ENCODE measurements around a stretch of chr4.

GRCh38 chr4:155495749-155495984 lies 118.9 kb upstream of the MAP9 start:
- PRO-cap, result no peak

DNA sequence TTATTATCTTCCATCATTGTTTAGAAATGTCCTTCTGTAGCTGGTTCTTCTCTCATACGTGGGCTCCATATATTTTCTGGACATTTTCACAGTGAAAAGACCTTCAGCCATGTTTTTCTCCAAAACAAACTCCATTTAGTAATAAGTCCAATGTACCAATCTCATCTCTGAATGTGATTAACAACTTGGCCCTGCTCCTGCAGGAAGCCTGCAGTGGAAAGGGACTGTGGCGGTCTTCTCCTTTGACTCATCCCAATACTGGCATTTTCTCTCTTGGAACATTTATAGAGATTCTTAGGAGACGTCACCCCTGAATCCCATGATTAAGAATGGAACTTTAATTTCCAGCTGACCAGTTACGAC lies 96.6 kb upstream of the GUCY1A1 start:
- PRO-cap, result no peak

DNA sequence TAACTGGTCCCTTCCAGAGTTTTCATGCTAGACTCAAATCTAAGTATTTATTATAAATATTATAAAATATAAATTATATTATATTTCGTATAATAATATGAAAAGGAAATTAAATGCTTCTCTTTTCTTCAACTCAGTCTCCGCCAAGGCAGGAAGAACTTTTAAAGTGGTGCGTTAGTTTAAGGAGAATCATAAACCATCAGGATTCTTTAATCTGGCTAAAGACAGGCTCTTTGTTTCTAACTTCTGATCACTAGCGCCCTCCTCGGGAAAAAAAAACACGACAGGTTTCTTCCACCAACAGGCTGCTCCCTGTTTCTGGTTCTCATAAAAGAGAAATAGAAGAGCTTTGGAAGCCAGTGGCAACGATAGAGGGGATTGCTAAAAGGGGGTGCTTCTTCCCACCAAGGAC lies 654 bp downstream of the CTSO start:
- PRO-cap, result no peak

DNA sequence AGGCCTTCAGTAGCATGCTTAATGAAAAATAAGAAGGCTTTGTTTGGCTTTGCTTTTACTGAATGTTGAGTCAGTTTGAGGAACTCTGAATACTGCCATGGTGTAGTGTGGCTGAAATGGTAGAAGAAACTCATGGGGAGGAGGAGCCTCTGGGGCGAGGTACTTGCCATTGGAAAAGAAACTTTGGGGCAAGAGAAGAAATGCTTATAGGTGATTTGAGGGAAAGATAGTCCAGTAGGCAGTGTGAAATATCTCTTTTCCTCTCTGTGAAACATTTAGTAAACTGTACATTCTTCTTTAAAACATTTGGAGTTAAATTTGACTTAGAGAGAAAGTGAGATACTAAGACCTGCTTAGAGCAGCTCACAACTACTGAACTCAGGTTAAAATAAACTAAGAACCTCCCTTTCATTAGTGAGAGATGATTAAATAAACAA lies 361.7 kb downstream of the PDGFC start:
- PRO-cap, result no peak

DNA sequence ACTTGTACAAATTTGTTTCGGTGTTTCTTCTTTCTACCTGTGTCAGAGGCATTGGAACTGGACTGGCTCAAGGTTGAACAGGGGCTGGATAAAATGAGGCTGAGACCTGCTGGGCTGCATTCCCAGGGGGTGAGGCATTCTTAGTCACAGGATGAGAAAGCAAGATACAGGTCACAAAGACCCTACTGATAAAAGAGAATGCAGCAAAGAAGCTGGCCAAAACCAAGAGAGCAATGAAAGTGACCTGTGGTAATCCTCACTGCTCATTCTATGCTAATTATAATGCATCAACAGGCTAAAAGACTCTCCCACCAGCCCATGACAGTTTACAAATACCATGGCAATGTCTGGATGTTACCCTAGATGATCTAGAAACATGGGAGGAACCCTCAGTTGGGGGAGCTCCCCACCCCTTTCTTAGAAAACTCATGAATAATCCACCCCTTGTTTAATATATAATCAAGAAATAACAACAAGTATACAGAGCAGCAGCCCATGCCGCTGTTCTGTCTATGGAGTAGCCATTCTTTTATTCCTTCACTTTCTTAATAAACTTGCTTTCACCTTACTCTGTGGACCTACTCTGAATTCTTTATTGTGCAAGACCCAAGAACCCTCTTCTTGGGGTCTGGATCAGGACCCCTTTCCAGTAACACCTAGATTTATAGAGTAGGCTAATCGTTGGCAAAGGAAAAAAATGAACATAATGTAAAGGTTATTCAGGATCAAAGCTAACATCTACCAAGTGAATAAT lies 77.9 kb downstream of the GASK1B start:
- PRO-cap, result no peak

GRCh38 chr4:158161206-158162193 lies 11.3 kb downstream of the GASK1B start:
- PRO-cap, result no peak

GRCh38 chr4:158524050-158524640 lies 2.5 kb downstream of the RXFP1 start:
- PRO-cap, result no peak

DNA sequence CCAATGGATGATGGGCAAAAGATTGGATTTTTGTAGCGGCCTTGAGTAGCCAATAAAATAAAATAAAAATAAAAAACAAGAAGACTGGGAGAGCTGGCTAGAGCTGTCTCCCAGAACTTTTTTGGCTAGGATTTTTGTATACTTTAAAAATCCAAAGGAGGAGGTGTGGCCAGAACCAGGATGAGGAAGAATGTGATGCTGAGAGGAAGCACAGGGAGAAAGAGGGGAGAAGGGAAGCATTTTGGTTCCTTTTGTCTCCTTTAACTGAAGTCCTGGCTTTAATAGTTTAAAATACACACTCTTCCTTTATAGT lies 2.0 kb upstream of the FNIP2 start:
- PRO-cap, result no peak

- PRO-cap, result no peak
Observed at GRCh38 chr4:158802780-158803696, 34.2 kb downstream of the FNIP2 start.

- PRO-cap, result no peak
Observed at GRCh38 chr4:158808425-158808988, 39.7 kb downstream of the FNIP2 start.

- PRO-cap, result bidirectional peak, plus-strand start at chr4:158811941, minus-strand start at chr4:158811882
Observed at GRCh38 chr4:158811380-158812177, 42.8 kb downstream of the FNIP2 start.

DNA sequence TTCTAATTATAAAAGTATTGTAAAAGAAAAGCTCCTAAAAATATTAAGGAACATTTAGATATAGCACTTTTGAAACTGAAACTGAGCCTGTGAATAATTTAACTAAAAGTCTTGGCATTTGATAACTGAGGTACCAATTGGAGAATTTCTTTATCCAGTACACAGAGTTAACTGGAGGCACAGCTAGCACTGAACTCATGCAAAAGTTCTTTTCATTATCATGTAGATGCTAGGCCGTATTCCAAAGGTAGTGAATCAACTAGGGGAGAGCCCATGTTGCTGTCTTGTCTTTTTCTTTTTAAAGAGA lies 76.3 kb downstream of the FNIP2 start:
- PRO-cap, result no peak

DNA sequence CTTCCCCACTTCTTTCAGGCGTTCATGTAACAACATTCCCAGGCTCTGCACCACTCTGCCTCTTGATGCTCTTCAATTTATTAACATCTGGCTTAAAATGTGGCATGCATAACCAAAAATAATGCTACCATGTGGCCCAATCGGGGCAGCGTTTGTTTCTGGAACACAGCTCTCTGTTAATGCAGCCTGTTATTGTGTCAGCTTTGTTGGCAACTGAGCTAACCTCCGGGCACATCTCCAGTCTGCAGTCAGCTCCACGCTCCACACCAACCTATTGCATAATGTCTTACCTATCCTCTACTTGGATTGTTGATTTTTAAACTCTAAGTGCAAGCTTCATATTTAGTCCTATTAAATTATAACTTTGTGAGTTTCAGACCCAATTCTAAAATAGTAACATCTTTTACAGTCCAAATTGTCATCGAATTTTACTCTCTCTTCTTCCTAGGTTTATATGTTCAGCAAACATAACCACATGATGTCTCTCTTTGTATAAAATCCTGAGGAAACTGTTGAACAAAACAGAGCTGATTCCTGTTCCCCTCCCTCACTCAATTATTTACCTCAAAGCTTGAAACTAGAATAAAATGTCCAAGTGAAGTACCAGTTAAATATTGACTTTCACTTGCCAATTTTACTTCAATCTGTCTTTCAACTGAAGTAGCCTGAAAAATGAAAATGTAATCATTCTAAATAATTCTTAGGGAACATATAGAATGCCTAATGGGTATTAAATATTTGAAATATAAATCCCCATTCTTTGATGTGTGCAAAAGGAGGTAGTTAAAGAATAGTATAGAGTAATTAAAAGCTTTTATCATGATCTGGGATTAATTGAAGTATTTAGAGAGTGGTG lies 24.3 kb downstream of the C4orf45 start:
- PRO-cap, result no peak

- PRO-cap, result no peak
Observed at GRCh38 chr4:159016707-159017098, 18.3 kb downstream of the C4orf45 start.

DNA sequence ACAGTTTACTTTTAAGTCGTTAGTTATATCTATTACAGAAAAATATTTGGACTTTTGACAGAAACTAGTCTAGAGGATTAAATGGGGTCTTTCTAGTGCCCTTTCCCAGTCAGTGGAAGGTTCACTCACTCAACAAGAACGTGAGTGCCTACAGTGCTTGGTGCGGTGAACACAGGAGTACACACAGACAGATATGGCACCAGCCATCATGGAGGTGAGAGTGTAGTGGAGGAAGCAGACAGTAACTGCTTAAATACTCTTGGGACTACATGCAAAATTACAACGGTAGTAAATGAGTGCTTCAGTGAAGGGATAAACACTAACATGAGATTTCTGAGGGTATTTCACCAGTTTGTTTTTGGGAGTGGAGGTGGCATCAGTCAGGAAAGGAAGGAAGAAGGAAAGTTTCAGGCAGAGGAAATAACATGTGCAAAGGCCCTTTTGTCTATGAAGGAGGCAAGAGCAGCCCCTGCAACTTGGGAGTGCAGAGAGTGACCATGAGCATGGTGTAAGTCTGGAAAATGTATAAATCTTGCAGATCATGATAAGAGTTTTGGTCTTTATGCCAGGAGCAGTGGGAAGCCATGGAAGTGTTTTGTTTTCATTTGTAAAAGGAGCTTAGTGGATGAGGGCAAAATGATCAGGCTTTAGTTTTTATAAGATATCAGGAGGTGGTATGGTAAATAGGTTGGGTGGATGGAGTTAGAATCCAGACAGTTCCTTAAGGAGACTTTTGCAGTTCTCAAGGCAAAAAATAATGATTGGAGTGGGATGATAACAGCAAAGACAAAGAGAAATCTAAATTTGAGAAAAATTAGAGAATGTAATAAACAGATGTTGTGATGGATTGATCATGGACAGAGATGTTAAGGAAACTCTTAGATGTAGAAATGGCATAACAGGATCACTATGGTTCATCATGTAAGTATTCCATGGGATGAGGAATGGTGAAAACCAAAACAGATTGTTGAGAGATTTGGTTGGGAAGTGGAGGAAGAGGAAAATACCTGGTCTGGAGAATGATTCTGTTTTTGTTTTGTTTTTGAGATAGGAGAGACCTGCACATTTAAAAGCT lies 162.5 kb downstream of the RAPGEF2 start:
- PRO-cap, result no peak

DNA sequence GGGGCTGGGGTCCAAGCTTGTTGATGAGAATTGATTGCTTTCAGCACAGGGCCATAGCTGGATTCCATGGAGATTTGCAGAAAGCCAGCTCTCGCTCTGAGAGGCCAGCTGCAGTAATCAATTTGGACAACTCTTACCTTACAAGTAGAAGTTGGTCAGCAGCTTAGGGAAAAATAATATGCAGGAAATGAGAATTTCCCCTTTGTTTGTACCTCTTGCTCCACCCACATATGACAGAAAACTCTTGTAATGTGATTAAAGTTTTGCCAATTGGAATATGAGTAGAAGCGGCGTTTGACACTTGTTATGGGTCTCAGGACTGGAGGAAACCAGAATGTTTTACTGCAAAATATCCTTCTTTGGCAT lies 310.6 kb downstream of the RAPGEF2 start:
- PRO-cap, result no peak

GRCh38 chr4:161650784-161651277 lies 513.0 kb downstream of the FSTL5 start:
- PRO-cap, result no peak

DNA sequence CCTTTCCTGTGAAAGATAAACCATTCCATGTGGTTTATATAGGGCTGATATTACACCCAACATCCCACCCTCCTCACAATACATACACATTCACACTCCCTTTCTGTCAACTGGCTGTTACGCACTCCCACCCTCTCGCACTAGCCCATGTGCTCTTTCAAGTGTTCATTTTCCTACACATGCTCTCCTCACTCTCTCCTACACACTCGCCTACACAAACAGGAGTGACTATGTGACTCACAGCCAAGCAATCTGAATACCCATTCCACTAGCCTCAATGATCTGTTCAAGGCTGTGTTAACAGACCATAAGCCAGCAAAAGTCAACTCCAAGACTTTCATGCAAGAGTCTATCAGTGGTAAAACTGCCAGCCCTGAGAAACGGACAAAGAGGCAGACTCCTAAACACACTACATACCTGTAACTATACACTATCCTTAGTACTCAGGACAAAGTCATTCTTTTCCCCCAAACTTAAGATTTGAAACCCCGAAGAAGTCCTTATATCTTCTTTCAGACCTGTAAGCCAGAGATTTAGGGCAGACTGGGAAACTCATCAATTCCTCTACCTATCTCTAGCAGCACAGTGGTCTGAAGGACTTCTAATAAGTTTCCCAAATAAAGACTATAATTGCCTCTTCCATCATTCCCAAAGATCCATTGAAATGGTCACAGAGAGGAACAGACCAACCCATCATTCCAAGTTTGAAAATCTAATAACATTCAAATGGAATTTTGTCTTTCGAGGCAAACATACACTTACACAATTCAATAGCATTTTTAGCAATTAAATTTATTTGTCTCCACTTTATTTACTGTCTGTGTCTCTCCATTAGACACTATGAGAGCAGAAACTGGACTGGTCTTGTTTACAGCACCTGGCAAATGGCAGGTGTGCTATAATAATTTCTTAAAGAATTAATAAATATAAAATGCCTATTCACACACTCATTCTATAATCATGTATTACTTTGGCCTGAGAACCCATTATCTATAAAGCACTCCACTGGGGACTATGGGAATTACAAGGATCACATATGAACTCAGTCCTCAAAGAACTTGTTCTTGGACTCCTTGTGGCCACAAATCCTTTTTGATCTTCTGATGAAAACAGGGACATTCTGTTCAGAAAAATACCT lies 4.5 kb downstream of the NAF1 start:
- PRO-cap, result no peak

DNA sequence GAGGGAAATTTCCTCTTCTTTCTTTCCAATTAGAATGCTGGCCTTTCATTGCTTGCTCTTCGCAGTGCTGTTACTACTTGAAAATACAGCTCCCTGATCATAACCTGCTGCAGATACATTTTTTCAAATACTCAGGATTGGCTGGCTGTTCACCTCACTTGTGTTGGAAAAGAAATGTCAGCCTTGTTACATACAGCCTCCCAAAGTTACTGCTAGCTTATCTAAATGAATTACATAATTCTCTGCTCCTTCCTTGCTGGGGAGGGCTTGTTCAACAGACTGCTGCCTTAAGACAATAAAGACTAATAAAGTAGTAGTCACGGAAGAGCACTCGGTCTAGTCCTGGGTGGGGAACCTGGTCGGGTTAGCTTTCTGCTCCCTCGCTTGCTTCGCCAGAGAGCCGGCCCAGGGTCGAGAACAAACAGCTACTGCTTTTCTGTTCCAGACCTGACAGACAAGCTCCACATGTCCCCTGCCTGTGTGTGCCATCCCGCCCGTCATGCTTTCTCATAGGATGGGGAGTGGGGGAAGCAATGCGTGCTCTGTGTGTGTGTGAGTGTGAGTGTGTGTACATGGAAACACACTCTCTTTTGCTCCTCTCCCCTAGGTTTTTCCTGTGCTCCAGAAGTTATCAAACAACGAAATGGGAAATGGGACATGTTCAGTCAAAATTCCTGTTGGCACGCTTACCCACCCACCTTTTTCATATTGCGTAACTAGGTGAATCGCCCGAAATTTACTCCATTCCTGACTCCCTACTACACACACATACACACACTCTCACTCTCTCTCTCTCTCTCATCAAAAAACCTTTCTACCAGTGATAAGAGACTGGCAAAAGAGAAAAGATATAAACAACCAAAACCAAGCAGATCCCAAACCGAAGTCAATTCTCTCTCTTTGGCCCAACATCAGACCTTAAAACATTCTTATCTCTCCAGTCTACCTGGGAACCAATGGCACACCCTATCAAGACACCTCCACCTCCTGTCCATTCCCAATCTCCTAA lies 1.4 kb downstream of the NPY1R start:
- PRO-cap, result no peak

- PRO-cap, result unidirectional peak, minus-strand start at chr4:163439981
Observed at GRCh38 chr4:163439824-163440175, 33.8 kb downstream of the TKTL2 start.